ENCODE measurements around a stretch of chr19.

DNA sequence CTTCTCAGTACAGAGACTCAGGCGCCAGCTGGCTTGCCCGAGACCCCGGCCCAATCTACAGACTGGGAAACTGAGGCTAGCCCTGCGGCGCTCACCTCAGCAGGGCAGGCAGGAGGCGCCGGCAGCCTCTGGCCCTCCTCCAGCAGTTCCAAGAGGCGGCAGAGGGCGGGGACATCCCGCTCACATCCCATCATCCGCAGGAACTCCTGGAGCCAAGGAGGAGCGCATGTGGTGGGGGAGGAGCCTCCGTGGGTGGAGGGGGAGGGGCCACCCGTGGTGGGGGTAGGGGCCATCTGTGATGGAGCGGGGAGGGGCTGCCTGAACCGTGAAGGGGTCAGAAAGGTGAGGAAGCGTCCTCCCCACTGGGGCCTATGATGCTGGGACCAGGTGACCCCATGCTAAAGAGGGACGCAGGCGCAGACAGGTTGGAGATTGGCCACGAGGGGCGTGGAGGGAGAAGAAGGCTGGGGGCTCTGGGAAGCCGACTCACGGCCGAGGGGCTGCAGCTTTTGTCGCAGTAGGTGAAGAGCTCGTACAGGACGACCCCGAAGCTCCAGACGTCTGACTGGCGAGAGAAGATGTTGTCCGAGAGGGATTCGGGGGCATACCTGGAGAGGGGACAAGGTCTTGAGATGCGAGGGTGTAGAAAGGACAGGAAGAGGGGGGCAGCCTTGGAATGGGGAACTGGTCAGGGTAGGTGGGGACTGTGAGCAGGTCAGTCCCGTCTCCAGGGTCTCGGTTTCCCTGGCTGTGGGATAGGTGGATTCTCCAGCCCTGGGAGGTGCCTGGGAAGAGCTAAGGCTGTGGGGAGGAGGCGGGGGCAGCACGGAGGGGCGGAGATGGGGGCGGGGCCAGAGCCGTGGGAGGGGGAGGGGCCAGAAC is 8.9 kb upstream of the INSL3 start:
- PRO-cap: no peak
- RAMPAGE, long total RNA, 4 experiments: no peak in any of the 4 experiments

GRCh38 chr19:17844036-17844398 is 3.8 kb downstream of the JAK3 start:
- PRO-cap: no peak
- RAMPAGE, long total RNA, 4 experiments: no peak in any of the 4 experiments

GRCh38 chr19:17947938-17948537 is 15.2 kb downstream of the CCDC124 start:
- PRO-cap: bidirectional peak, plus-strand start at chr19:17948028, minus-strand start at chr19:17947819
- RAMPAGE, long total RNA, 4 experiments: no peak in any of the 4 experiments

DNA sequence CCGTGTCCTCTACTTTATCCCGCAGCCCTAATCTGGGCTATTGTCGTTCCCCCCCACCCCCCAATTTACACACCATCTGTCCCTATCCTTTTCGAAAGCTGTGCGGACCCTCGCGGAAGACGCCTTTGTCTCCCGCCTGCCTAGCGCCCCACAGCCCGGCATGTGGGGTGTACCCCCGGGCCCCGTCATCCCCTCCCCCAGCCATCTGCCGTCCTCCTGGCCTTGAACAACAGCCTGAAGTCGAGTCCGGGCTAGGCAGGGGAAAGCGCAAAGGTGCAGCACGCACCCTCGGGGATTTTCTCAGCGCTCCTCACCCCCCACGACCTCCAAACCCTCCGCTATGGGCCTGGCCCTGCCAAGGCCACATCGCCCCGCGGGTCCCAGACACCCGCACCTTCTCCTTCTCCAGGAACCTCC is 16.1 kb downstream of the CCDC124 start:
- PRO-cap: no peak
- RAMPAGE, long total RNA, 4 experiments: no peak in any of the 4 experiments

GRCh38 chr19:17967209-17967602 is 299 bp downstream of the KCNN1 start:
- PRO-cap: no peak
- RAMPAGE, long total RNA, 4 experiments: no peak in any of the 4 experiments

DNA sequence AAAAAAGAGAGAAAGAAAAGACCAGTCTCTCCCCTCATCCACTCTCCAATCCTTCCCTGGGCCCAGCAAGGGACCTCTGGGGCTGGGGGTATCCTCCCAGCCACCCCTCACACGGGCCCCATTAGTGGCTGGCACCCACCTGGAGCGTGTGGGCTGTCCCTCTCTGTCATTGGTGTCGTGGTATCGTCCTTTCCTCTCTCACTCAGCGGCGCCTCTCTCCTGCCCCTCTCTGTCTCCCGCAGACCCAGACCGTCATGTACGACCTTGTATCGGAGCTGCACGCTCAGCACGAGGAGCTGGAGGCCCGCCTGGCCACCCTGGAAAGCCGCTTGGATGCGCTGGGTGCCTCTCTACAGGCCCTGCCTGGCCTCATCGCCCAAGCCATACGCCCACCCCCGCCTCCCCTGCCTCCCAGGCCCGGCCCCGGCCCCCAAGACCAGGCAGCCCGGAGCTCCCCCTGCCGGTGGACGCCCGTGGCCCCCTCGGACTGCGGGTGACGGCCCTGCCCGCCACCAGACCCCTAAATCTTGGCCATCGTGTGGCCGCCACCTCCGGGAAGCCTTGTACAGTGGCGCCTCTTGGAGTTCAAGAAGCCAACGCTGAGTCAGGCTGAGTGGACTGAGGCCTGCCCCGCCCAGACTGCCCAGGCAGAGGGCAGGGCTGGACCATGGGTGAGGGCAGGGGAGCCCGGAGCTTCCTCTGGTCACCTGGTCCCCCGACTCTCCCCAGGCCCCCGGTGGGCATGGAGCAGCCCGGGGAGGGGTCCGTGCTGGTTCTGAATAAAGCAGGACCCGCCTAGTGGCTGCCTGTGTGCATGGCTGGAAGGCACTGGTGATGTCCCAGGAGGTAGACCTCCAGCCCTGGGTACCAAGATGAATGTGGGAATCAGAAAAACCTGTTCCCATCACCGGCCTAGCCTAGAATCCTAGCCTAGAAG is 9.8 kb upstream of the ARRDC2 start:
- PRO-cap: no peak
- RAMPAGE, long total RNA, 4 experiments: no peak in any of the 4 experiments

DNA sequence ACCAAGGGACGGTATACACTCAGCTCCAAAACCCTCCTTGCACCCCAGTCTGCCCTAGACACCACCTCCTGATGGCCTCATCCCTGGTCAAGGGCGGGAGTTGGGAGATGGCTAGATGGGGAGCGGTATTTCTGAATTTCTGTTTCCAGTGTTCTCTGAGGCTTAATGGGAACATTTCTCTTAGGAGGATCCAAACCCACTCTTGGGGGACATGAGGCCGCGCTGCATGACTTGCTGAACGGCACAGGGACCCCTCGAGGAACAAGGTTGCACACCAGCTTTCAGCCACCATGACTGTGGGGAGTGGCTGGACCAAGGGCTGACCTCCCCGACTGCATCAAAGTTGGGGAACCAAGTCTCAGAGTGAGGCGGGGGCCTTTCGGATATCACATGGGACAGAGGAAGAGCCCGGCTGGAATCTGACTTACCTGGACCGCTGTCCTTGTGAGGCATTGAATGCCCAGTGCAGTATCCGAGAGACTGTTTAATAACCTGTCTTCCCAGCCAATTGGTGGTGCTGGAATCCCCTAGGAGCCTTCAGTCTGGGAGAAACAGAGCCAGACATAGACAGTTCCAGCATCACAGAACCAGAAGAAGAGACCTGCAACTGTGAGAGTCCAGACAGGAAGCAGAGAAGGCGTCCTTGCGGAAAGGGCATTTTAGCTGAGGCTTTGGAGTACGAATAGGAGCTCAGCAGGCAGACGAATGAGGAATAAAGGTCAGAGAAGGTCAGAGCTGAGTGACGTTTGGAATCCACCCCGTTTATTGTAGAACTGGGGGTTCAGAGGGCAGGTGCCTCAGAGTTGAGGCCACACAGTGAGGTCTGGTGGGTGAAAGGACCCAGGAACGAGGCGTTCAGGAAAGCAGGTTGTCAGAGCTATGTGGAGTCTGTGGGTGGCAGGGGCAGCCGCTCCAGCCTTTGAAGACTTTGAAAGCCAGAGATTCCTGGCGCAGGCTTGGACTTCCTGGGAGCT is 5.0 kb downstream of the ARRDC2 start:
- PRO-cap: no peak
- RAMPAGE, long total RNA, 4 experiments: no peak in any of the 4 experiments

GRCh38 chr19:18013703-18014599 is 6.0 kb downstream of the ARRDC2 start:
- PRO-cap: no peak
- RAMPAGE, long total RNA, 4 experiments: no peak in any of the 4 experiments

- PRO-cap: unidirectional peak, minus-strand start at chr19:18058484
- RAMPAGE, long total RNA, 4 experiments: no peak in any of the 4 experiments
Measured at GRCh38 chr19:18058122-18058889, 28.4 kb downstream of the IL12RB1 start.

- PRO-cap: no peak
- RAMPAGE, long total RNA, 4 experiments: no peak in any of the 4 experiments
Measured at GRCh38 chr19:18098649-18099623, 1.4 kb downstream of the MAST3 start.

- PRO-cap: no peak
- RAMPAGE, long total RNA, 4 experiments: no peak in any of the 4 experiments
Measured at GRCh38 chr19:18131694-18132239, 21.2 kb upstream of the PIK3R2 start.

DNA sequence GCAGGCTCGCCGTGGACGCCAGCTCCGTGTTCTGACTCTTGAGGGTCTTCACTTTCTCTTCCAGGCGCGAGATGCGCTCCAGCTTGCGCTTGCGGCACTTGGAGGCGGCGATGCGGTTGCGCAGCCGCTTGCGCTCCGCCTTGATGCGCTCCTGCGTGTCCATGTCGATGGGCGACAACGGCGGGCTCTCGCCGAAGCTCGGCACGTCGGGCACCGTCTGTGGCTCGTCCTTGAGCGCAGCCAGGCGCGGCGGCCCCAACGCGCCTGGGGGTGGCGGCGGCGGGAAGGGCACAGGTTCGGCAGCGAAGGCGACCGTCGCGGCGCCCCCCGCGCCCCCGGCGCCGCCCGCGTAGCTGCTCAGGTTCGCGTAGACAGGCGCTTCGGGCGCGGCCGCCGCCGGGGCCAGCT is 882 bp downstream of the JUND start:
- PRO-cap: bidirectional peak, plus-strand start at position 143 of the sequence, minus-strand start at position 33 of the sequence; bidirectional peak, plus-strand start at position 198 of the sequence, minus-strand start at position 221 of the sequence
- RAMPAGE, long total RNA, 4 experiments: no peak in any of the 4 experiments

- PRO-cap: no peak
- RAMPAGE, long total RNA, 4 experiments: no peak in any of the 4 experiments
Measured at GRCh38 chr19:18286975-18287851, 5.8 kb upstream of the JUND start.

DNA sequence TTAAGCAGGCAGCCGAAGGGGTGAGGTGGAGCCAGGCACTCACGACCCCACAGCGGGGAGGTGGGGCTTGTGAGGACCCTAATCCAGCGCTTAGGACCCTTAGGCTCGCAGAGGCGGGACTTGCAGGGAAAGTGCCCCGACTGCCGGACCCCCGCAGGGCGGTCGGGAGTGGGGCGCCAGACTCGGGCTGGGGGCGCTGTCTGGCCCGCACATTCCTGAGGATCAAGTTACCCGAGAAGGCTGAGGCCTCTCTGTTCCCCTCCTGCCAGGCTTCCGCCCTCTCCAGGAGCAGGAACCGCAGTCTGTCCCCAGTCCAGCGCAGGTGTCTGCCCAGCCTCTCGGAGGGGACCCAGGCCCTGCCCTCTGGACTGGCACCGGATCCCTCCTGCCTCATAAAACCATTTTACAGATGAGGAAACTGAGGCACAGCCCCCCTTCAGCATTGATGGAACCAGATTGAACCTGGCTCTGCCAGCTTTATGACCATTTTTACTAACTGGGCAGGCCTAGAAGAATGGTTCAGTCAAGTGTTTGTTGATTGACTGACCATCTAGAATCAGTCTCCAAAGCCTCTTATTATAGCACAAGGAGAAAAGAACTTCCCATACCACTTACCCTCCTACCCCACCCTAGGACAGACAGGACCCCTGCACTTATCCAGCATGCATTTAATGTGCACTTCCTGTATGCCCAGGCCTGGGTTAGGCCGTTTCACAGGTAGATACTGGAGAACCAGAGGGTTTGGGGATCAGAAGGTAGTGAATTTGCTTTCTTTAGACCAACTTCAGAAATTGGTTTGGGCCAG is 6.6 kb upstream of the JUND start:
- PRO-cap: no peak
- RAMPAGE, long total RNA, 4 experiments: no peak in any of the 4 experiments

DNA sequence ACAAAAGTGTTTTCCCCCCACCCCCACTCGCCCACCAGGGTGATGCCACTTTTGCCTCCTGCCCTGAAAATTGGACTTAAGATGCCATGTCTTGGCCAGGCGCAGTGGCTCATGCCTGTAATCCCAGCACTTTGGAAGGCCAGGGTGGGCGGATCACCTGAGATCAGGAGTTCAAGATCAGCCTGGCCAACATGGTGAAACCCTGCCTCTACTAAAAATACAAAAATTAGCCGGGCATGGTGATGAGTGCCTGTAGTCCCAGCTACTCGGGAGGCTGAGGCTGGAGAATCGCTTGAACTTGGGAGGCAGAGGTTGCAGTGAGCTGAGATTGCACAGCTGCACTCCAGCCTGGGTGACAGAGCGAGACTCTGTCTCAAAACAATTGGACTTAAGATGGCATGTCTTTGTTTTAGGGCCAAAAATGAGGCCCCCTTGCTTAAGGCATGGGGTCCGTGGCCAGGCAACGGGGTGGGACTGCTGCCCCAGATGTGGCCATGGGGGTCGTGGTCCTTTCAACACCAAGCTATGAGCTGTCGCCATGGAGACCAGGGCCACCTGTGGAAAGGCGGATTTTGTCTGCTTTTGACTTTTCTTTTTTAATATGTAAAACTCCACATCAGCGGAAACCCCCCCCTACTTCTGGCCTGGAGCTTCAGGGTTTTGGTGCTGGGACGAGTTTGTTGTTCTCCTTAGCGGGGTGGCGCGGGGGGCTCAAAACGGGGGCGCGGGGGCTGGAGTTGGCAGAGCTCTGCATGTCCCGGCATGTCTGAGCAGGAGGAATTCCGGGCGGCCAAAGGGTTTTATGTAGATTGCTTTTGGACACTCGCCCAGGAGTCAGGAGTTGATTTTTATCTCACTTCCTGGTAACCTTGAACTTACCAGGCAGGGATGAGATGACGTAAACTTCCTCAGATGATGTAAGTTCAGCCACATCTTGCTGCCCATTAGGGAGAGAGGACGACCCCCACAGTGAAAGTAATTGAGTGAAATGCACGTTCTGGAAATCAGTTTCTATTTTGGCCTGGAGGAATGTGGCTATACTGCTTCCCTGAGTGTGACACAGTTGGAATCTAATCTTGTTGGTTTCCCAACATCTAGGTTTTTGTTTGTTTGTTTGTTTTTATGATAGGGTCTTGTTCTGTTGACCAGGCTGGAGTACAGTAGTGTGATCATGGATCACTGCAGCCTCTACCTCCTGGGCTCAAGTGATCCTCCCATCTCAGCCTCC is 21.3 kb upstream of the GDF15 start:
- PRO-cap: bidirectional peak, plus-strand start at position 947 of the sequence, minus-strand start at position 768 of the sequence
- RAMPAGE, long total RNA, 4 experiments: no peak in any of the 4 experiments

DNA sequence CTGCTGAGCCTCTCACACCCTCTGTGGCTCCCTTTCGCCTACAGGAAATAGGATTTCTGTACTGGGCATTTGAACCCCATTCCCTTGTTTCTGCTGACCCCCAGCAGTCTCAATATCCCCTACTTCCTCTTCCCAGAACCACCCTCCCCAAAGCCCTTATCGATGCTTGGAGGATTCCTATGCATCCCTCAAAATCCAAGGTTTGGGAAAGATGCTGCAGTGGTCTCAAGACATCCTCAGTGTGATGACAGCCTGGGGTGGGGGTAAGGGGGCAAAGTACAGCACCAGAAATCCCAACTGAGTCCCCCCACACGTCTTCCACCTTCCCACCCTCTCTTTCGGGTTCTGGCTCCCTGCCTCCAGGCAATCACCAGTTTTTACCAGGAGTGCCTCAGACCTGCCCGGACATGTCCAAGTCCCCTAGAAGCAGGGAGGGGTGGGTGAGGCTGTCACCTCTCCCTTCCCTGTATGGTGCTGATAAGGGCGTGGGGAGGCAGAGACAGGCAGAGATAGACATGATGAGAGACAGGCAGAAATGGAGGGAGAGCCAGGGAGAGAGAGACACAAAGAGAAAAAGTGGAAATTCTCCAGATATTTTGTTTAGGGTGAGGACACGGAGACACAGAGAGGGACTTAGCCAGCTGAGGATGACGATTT is 12.3 kb upstream of the GDF15 start:
- PRO-cap: no peak
- RAMPAGE, long total RNA, 4 experiments: no peak in any of the 4 experiments

- PRO-cap: no peak
- RAMPAGE, long total RNA, 4 experiments: no peak in any of the 4 experiments
Measured at GRCh38 chr19:18387059-18387313, 1.0 kb downstream of the GDF15 start.

DNA sequence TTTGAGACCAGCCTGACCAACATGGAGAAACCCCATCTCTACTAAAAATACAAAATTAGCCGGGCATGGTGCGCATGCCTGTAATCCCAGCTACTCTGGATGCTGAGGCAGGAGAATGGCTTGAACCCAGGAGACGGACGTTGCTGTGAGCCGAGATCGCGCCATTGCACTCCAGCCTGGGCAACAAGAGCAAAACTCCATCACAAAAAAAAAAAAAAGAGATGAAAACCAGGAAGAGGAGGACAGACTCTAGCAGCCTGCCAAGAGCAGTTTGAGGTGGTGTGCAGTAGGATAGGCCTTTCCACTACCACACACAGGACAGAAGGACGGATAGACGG is 17.9 kb upstream of the ISYNA1 start:
- PRO-cap: no peak
- RAMPAGE, long total RNA, 4 experiments: no peak in any of the 4 experiments

GRCh38 chr19:18464299-18465050 is 26.5 kb upstream of the ISYNA1 start:
- PRO-cap: bidirectional peak, plus-strand start at chr19:18464936, minus-strand start at chr19:18464741
- RAMPAGE, long total RNA, 4 experiments: no peak in any of the 4 experiments

- PRO-cap: no peak
- RAMPAGE, long total RNA, 4 experiments: no peak in any of the 4 experiments
Measured at GRCh38 chr19:18502207-18503352, 19.3 kb downstream of the ELL start.

Data from esophagus squamous epithelium (tissue), 4 donors.